GM12891 (cell line): ENCODE measurements around a stretch of chr12.

- RRBS = no CpG with 5 or more reads among the region's 12 CpGs
Observed at GRCh38 chr12:103946370-103946965, 10.5 kb downstream of the UQCC6 start.

GRCh38 chr12:103956413-103956840, 588 bp downstream of the UQCC6 start:
- RRBS = no CpG with 5 or more reads among the region's 18 CpGs

DNA sequence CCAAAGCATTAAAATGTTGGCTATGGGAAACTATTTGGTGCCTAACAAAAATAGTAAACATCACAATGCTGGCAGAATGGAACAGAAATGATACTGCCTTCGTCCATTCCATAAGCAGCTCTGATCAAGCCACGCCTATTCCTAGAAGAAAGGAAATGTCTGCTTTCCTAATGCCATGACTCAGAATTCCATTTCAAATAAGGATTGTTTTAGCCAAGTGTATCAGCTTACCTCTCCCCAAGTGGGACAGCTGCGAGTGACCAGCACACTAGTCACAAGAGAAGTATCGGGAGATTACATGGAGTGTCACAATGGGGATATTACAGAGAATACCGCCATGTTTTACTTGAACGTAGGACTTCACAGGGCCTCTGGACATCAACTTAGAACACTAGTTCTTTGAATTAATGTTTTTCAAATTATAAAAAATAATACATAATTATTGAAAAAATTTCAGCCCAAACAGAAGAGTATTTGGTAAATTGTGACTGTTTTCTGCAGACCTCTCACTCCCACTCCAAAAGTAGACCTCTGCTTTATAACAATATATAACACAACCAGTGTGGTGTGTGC, 38.6 kb downstream of the GLT8D2 start:
- RRBS = no CpG with 5 or more reads among the region's 6 CpGs

DNA sequence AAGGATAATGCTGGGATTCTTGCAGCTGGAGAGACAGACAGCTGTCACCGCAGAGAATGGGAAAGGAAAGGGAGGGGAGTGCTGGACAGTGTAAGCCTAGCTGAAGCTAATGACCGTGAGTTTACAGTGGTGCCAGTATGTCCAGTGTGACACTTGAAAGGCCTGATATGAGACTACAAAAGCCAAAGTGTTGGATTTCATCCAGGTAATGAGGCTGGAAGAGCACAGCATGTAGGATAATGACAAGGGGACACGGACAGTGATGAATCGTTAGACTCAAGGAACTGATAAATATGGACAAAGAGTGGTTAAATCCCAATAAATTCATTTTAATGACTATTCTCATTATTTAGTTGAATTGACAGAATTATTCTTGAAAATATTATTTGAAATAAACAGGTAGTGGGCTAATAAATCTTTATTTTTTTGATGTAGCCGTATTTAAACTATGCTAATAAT, 5.3 kb downstream of the NFYB start:
- RRBS = no CpG with 5 or more reads among the region's 5 CpGs

DNA sequence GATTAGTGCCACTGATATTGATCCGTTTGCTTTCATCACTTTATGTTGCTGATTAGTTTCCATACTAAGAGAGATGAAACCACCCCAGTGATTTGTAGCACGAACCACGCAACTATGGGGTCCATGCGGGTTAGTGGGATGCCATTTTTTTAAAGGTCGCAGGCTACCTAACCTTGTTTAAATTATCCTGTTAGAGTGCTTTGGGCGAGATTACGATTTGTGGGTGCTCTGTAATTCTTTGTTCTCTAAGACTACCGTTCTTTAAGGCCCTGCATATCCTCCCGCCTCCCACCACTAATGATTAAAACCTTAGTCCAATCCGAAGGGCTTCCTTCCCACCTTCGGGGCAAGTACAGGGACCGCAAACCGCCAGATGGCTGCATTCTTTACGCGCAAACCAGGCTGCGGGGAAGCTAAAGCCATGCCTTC, 959 bp downstream of the NFYB start:
- RRBS = no CpG with 5 or more reads among the region's 16 CpGs

GRCh38 chr12:104178059-104178348, 37.6 kb upstream of the TXNRD1 start:
- RRBS = no CpG with 5 or more reads among the region's 3 CpGs

DNA sequence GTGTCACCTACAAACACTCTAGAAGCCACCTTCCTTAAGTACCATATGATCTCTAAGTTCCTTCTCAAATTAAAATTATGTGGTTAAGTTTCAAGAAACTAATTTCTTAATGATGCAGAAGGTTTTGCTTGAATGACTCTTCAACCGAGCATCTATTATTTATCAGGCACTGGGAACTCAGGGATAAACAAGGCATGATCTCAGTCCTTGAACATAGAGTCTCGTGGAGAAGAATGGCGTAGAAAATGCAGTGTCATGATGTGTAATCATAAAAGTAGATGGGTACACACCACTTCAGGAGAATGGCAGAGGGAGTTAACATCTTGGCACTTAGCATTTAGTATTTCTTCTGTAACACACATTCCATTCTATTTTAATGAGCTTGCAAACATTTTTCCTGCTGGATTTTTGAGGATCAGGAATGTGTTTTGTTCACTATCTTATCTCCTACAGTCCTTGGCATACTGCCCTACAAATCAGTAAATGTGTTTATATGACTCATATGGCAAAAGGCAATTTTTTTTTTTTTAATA, 3.8 kb downstream of the TXNRD1 start:
- RRBS = no CpG with 5 or more reads among the region's 3 CpGs

DNA sequence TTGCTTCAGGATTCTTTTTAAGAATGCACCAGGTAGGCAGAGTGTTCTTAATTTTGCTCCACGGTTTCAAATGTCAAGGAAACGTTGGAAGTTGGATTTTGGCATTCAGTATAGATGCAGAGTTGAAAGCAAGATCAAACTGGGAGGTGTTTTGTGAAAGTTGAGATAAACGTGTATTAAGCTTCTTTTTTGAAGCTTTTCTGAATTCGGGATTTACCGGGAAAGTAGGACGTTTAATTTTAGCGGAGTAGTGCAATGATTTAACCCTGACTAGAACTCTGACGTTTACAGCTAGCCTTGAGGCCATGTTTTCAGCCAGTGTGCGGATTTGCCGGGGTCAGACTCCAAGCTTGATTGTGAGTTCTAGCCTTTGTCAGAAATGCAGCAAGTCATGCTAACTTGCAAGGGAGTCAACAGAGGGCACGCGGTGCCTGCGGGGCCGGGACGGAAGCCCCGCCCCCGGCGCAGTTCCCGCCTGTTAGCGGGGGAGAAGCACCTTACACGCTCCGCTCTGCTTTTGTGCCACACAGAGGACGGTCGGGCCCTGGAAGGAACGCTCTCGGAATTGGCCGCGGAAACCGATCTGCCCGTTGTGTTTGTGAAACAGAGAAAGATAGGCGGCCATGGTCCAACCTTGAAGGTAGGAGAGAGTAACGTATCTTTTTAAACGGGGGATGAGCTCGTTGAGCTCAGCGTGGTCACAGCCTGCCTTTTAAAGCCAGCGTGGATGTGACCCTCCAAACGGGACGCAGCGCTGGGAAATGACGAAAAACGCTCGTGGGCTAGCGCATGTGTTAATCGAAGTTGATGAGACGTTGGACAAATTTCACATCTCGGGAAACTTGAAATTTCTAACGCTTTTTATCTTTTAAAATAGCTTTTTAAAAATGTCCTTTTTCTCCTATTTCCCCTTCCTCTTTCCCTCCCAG, 14.9 kb upstream of the EID3 start:
- RRBS = no CpG with 5 or more reads among the region's 47 CpGs

DNA sequence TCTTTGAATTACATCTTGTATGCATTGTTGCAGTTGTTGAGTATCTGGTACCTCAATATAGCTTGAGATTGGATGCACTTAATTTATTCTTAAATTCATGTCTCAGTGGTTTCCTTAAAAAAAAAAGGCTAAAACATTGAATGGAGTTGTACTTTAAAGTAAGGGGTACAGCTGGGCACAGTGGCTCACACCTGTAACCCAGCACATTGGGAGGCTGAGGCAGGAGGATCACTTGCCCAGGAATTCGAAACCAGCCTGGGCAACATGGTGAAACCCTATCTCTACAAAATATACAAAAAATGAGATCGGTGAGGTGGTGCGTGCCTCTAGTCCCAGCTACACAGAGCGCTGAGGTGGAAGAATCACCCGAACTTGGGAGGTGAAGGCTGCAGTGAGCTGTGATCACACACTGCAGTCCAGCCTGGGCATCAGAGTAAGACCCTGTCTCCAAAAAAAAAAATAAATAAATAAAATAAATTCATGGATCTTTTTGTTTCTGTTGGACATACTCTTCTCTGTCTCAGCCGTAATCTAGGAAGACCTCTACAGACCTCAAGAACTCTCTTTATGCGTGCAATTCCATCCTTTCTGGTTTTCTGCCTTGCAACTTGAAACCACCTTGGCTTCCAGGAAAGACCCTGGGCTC, 25.8 kb downstream of the EID3 start:
- RRBS = no CpG with 5 or more reads among the region's 7 CpGs

- RRBS = no CpG with 5 or more reads among the region's 7 CpGs
Observed at GRCh38 chr12:104413145-104413516, 43.6 kb upstream of the CHST11 start.

- RRBS = no CpG with 5 or more reads among the region's 13 CpGs
Observed at GRCh38 chr12:104482085-104483122, 25.7 kb downstream of the CHST11 start.

DNA sequence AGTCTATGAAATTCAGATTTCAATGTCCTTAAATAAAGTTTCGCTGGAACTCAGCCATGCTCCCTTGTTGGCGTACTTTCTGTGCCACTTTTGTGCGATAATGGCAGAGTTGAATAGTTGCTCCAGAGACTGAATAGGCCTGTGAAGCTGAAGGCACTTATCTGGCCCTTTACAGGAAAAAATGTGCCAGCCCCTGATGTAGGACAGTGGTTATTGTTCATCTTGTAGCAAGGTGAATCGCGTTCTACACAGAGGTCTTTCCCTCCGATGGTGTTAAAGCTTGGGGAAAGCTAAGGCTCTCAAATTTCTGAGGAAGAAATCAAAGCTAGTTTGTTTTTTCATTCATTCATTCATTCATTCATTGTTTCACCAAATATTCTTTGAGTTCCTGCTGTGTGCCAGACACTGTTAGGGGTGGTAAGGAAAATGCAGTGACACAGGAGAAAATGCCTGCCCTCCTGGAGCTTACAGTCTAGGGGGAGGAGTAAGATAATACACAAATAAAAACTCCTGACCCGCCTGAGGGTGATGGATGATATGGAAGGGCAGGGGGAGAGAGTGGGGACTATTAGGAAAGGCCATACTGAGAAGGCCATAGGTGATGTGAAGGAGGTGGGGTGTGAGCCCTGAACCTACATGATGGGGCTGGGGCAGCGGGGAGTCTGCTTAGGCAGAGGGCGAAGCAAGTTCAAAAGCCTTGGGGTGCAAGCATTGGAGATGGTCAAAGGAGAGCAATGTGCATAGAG, 58.6 kb downstream of the CHST11 start:
- RRBS = no CpG with 5 or more reads among the region's 9 CpGs

- RRBS = no CpG with 5 or more reads among the region's 1 CpG
Observed at GRCh38 chr12:104559727-104560244, 103.0 kb downstream of the CHST11 start.

DNA sequence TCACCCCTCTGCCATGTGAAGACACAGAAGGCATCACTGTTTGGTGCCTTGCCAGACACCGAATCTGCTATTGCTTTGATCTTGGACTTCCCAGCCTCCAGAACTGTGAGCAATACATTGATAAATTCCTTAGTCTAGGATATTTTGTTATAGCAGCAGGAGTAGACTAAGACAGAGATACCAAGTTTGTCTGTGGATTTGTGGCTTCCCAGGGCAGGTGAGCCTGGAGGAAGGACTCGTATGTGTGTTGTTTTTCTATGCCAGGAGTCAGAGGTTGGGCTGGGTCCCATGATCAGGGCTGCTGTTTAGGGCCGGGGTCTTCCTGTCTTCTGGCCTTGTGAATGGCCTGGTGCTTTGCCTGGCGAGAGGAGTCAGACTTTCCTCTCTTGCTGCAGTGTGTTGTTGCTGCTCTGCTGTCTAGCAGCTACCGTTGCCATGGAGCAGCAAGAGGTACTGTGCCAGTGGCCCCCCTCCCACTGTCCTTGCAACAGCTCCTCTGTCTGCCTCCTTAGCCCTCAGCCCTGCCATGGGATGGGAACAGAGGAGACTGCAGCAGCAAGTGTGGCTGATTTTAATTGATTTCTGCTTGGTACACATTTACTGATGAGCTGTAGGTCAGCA, 111.2 kb downstream of the CHST11 start:
- RRBS = no CpG with 5 or more reads among the region's 5 CpGs

DNA sequence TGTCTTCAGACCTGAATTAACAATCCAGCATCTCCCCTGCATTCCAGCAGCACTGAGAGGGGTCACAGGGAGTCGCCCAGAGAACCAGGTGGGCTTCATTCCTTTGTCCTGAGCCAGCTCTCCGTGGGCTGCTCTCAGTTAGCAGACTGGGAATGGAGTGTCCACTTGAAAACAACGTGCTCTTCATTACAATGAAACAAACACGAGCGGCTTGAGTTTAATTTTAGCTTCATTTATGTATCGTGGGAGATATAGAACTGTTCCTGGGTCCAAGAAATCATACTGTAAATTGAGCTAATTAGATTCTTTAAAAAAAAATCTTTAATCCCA, 140.2 kb downstream of the CHST11 start:
- RRBS = no CpG with 5 or more reads among the region's 6 CpGs

DNA sequence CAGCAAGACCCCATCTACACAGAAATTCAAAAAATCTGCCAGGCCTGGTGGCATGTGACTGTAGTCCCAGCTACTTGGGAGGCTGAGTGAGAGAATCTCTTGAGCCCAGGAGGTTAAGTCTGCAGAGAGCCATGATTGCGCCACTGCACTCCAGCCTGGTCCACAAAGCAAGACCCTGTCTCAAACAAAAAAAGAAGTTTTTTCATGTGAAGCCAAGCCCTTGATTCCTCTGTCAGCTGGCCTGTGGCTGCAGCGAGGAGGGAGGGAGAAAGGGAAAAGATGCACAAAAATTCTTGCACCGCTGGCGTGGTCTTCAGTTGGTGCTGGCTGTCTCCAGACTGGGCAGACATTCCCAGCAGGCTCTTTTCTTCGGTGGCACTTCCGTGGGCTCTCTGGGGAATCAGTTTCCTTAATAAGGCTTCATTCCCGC, 248.1 kb downstream of the SLC41A2 start:
- RRBS = no CpG with 5 or more reads among the region's 7 CpGs

- RRBS = no CpG with 5 or more reads among the region's 12 CpGs
Observed at GRCh38 chr12:105109558-105110292, 2.2 kb downstream of the WASHC4 start.

- RRBS = no CpG with 5 or more reads among the region's 2 CpGs
Observed at GRCh38 chr12:105445477-105445959, 115.0 kb downstream of the C12orf75 start.

DNA sequence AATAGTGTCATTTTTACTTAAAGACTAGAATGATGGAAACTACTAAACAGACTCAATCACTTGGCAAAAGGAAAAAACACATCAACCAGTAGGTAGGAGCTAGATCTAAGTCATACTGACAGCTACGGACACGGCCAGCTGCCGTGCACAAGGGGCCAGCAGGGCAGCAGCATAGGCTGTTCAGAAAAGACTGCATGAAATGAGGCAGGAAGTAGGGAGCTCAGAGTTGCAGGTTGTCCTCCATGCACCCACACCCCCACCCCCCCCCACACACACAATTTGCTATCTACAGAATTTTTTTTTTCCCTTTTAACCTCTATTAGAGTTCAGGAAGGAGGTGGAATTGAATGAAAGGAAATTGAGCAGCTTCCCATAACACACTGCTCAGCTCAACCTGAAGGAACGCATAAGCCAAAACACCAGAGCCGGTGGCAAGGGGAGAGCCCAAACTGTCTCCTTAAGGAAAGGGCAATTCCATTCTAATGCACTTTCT, 74.2 kb downstream of the NUAK1 start:
- RRBS = no CpG with 5 or more reads among the region's 5 CpGs

- RRBS = no CpG with 5 or more reads among the region's 6 CpGs
Observed at GRCh38 chr12:106065132-106066335, 73.2 kb downstream of the NUAK1 start.